Umbilical cord (tissue), 2 donors: ENCODE measurements around the gene FAM8A1.

DNA sequence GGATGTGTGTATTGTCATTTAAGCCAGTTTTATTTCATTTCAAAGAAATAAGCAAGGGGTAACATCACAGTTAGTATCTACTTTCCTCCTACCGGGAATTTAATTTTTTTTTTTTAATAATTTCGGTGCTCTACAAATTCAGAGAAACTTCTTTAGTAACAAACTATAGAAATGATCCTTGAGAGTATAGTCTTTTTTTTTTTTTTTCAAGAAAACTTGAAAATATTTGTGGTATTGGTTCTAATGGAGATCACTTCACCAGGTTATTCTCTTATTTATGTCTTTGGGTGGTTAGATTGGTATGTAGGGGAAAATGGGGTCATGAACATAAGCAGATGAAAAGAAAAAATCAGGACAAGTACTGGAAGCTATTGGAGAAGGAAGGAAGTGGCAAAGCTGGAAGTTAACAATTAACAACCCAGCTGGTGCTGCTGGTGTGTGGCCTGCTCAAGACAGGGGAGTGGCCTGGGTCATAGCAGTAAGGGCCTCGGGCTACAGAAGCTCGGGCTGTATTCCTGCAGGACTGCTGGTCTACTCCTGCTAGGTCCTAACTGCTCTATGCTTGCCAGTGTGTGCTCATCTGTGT is 19.5 kb downstream of the MYLIP start:
- RAMPAGE, long total RNA = no peak

DNA sequence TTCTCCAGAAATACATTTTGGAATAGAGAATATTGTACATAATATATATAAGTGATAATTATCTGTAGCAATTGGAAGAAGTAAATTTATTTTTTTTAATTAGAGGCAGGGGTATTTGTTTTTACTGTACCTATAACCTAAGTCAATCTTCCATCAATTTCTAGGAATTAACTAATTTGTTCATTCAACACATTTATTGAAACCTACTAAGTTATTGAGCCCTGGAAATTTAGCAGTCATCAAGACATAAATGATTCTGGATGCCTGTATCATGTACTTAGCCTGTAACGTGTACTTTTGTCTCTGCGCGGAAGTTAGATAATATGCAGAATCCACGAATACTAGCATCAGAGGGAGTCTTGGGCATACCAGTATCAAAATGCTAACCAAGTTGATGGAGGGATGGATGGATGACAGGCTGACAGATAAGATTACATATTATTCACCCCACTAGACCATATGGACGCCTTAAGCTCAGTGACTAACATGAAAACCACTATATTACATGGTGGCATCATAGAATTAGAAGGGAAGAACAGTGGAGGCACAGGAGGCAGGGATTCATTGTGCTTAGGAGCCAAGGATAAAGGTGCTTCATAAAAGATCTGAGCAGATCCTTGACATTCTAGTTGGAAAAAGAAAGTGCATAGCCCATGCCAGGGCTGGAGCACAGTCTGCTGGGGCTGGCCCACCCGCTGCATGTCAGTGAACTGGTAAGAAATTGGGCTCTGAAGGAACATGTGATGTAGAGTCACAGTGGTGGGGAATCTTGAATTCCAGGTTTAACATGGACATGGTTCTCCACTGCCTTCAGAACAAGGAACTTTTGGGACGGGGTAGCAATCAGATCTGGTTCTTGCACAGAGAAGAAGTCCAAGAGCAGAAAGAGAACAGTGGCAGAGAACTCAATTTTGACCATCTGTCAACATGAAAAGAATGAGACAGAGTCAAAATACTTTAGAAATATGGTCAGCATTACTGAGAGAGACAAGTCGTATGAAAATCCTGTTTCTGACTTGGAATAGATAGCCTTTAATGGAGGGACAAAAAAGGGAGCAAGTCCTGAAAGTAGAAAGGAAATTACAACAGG is 20.3 kb downstream of the MYLIP start:
- RAMPAGE, long total RNA = no peak

DNA sequence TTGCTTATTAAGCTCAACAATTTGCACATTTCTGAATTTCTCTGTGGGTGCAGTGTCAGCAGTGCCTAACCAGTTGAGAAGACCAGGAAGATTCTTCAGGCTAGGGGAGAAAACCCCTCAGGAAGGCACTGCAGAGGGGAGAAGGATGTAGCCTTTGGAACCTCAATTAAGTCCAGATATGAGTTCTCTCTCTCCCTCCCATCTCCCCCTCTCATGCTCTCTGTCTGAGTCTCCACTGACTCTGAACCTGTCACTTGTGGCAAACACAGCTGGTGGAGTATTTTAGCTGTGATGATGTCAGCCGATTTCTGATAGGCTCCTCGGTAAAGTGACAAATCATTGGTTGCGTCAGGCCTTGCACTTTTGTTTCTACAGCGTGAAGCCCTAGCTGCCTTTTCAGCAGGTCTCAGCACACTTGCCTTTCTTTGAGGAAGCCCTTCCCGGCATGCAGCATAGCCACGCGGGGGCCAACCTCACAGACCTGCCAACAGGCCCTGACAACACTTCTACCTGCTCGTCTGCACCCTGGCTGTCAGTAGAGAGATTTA is 84.2 kb downstream of the GMPR start:
- RAMPAGE, long total RNA = no peak

- RAMPAGE, long total RNA = no peak
Measured at GRCh38 chr6:16326758-16327157, 88.4 kb downstream of the GMPR start.

DNA sequence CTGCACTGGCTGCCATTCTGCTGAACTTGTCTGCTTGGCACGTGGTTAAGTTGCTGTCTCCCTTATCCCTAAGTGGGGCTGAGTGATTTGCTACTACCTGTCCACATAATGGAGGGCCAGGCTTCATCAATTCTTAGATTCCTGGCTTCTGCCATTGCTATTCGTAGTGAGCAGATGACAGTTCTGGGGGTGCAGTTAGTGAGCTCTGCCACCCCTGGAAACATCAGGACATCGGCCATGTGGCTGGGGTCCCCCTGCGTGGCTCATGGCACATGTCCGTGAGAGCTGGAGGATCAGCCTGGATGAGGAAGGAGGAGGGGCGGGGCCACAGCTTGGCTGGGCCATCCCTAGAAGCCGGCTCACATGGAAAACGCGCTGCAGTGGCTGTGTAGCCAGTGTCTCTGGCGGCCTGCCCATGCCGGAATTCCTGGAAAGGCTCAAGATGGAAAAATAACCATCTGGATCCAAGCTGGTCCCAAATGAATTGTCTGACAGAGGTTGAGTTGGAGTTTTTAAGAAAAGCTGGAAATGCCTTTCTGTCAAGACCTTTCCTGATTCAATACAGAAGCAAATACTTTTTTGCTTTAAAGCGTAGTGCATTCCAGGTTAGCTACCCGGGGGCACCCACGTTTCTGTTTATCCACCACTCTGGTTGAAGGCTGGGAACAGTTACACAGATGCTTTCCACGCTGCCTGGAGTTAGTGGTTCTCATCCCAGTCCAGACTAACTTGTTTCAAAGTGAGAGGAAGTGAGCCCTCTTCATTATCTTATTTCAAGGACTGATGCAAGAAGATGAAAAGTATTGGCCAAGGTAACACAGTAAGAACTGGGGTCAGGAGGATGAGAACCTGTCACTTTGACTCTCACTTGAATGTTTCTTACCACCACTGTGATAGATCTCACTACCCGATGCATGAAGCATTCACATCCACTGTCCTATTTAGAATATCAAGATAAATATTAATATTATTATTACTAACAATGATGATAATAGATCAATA is 99.0 kb downstream of the GMPR start:
- RAMPAGE, long total RNA = no peak

DNA sequence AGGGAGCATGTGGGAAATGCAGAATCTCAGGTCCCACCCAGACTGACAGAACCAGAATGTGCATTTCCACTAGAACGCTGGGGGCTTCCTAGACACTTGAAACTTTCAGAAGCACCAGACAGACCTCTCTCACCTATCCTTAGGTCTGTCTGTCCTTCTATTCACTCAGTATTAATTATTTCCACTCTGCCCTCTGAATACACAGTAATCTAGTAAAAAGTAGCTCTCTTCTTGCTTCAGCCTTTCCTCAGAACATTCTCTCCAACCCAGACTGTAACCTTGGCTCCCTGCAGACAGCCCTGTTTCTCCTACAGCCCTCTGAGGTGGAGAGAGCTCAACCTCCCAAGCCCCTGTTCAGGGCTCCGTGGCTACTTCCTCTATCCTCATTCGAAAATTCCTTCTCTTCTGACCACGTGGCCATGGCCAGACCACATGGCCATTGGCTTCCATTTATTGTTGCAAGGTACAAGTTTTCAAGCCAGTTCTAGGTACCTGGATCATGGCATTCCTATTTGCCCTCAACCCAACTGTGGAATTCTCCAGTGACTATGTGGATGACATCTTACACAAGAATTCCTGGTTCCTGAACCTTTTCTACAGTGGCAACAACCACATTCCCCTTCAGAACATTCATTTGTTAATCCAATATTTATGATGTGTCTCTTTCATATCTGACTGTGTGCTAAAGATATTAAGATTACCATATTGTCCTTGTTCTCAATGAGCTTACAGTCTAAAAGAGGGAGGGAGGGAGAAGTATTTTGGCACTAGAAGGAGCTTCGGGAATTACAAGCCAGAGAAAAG is 161.8 kb downstream of the GMPR start:
- RAMPAGE, long total RNA = no peak

- RAMPAGE, long total RNA = no peak
Measured at GRCh38 chr6:16480972-16481579, 242.7 kb downstream of the GMPR start.

- RAMPAGE, long total RNA = no peak
Measured at GRCh38 chr6:16644556-16645011, 116.7 kb downstream of the ATXN1 start.

GRCh38 chr6:16646508-16647193 is 114.6 kb downstream of the ATXN1 start:
- RAMPAGE, long total RNA = no peak

- RAMPAGE, long total RNA = no peak
Measured at GRCh38 chr6:16700061-16701418, 60.7 kb downstream of the ATXN1 start.

GRCh38 chr6:16739030-16739721 is 22.1 kb downstream of the ATXN1 start:
- RAMPAGE, long total RNA = no peak

- RAMPAGE, long total RNA = no peak
Measured at GRCh38 chr6:16749396-16750434, 11.5 kb downstream of the ATXN1 start.

DNA sequence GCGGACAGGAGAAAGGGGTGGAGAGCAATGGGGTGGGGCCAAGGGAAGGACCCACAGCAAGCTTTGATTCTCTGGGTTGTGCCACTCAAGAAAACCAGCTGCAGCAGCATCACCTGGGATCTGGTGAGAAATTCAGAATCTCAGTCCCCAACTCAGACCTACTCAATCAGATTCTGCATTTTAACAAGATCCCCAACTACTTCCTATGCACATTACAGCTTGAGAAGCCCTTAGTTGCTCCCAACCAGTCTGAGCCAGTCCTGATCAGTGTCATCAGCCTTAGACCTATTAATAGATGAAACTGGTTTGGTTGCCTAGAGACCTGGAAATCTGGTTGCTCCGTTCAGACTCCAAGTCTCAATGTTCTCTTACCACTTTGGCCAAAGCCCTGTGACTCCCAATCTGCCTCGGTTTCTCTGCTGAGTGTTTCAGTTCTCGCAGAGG is 20.0 kb upstream of the ATXN1 start:
- RAMPAGE, long total RNA = no peak

- RAMPAGE, long total RNA = no peak
Measured at GRCh38 chr6:16836325-16837012, 75.2 kb upstream of the ATXN1 start.

- RAMPAGE, long total RNA = no peak
Measured at GRCh38 chr6:17269864-17270145, 11.4 kb upstream of the RBM24 start.

DNA sequence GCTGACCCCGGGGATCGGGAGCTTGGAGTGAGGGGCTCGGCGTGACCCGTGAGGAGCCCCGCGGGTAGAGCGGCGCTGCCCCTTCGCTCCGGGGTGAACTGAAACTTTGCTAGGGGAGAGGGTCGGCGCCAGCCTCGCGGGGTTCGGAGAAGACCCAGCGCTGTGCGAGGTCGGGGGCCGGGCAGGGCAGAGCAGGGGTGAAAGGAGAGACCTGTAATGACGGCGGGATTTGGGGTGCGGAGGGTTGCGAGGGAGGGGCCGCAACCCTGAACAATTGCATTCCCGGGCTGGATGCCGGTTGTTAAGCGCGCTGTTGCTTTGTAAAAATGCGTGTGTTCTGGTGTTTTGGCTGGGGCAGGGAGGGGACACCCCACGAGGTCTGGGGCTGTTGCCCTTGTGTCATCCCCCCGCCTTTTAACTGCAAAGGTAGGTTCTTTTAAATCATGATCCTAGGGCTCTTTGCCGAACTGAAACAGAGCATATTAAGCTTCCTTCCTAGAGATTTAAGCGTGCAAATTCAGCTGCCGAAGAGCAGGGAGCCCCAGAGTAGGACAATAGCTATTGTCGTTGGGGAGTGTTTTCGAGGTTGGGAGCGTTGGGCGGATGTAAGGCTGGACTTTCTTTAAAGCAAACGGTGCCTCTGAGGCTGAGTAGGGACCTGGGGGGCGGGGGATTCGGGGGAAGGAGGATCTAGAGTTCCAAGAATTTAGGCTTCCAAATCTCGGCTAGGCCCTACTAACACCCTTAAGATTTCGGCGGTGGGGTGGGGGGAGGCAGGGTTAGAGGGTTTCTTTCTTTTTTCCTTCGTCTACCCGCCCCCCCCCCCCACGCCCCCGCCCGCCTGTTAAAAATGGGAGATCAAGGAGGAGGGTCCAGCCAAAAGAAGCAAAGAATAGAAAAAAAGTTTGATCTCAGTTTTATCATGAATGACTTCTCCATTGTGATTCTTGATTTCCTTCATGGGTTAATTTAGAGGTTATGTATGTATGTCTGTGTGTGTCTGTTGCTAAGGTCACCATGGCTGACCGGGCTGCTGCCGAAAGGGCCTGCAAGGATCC is 962 bp downstream of the RBM24 start:
- RAMPAGE, long total RNA = start-site peak on the plus strand centred at position 57 of the sequence, 721 bp wide, 9 and 12 reads in 2 replicates

DNA sequence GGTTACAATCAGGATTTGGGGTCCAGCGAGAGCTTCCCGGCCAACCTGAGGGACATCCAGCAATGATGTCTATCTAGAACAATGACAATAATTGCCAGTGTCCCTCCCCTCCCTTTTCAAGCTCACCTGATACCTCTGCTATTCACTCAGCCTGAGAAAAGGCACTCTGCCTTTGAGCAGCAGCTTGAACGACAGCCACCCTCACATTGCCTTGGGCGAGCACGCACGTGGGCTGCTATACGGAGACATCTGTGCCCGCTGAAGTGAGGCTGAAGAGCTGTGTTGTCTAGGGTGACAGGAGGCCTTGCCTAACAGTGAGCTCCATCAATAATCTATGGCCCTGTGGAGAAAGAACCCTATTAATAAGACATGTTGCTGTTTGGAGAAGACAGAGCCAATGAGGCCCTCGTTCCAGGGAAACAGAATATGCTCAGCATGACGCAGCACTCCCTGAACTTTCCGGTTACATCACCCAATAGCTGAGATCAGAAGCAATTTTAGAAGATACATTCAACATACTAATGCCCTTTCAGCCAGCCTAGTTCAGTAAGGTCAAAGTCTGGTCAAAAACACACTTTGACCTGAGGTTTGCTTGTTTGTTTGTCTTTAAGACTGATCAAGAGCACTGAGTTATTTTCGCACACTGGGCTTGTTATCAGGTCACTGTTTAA is 30.5 kb downstream of the RBM24 start:
- RAMPAGE, long total RNA = no peak

DNA sequence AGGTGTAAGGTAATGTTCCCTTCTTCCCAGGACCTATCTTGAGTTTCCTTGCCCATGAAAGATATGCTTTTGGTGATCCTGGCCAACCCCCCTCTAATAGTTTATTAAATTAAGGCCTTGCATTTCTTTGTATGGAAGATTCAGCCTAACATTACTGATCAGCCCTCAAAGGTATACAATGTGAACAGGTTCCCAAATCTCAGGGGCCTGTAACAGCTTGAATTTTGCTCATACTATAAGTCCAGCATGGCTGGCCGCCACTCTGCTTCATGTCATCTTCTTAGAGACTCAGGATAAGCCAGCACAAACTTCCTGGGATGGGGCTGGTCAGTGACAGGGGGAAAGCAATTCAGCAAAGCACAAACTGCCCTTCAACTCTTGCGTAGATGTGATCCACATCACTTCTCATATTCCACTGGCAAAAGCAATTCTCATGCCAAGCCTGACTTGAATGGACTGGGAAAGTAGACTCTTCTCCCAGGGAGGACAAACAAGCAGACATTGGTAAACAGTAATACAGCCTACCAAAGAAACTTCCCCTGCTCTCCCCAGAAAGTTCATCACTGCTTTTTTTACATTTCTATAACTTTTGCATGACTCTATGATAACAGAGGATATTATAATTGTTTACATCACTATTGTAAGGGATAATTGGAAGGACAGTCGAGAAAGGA is 37.2 kb downstream of the RBM24 start:
- RAMPAGE, long total RNA = no peak

DNA sequence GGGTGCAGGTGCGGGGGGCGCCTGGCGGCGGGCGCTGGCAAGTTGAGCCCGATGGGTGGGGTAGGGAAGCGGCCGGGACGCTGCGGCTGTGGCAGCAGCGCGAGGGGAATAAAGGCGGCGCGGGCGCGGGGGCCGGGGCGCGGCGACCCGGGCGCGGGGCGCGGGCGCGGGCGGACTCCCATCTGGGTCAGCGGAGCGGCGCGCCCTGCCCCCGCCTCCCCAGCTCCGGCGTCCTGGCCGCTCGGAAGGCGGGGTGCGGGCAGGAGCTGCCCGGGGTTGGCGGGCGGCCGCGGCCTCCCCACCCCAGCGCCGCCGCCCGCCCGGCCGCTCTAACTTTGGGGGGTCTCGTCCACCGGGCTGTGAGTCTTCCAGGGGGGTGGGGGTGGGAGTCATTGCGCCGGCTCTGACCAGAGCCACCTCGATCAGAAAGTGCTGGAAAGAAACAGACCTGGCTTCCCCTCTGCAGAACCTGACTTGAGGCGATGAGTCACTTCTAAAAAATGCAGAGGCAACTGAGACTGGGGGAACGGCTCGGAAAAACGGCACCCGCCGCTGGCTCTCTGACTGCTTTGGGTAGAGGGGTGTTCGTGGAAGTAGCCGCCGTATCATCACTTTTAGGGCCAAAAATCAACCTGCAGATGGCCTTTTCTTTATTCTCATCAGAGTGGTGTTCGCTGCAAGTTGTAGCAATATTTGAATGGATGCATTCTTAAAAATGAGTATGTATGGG is 561 bp downstream of the CAP2 start:
- RAMPAGE, long total RNA = no peak

DNA sequence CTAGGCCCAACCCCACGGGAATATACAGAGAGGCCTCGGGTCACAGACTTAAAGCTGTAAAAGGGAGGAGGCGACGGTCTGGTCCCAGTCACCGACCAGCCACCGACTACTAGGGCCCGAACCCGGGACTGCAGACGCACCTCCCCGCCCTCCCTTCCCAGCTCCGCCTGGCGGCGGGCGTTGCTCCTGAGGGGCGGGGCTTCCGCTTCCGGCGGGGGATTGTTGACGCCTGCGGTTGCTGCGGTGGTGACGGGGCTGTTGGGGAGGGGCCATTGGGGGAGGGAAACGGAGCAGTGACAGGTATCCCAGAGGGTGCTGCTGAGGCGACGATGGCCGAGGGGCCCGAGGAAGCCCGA is at the start of gene FAM8A1:
FAM8A1 (plus strand) TSS at position 222 of the 356 bp plus-strand sequence.
- RAMPAGE, long total RNA = start-site peak on the plus strand centred at position 259 of the sequence, 141 bp wide, 41 and 36 reads in 2 replicates